Neuron (in vitro differentiated cells): ENCODE data around the genes PCED1B and RPAP3.

DNA sequence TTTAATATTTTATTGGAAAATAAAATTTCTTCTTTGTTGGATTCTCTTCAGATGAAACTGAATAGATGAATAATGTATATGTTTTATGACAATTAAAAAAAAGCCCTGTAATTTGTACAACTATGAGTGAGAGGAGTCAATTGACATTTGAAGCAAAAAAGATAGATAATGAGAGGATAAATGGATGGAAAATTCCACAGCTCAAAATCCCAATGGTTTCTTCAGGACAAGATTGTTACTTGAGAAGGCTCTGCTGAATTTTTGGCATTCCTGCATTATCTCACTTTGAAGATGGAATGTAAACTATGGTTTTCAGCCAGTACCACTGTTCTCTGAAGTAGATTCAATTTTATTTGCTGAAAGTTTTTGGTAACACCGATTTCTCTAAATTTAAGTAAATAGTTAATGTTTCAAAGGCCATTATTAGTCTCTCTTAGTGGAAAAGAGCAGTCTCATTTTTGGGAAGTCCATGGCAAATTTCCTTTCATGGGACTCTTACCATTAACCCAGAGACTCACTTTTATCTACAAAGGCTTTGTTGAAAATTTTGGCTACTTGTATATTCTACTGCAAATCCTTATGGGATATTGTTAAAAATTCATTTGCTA is 121.9 kb upstream of the SLC38A2 start:
- PRO-cap, result no peak

- PRO-cap, result no peak
Measured at GRCh38 chr12:46549688-46550364, 177.3 kb upstream of the SLC38A2 start.

GRCh38 chr12:46640001-46640512 is 185.7 kb downstream of the SLC38A4 start:
- PRO-cap, result no peak

DNA sequence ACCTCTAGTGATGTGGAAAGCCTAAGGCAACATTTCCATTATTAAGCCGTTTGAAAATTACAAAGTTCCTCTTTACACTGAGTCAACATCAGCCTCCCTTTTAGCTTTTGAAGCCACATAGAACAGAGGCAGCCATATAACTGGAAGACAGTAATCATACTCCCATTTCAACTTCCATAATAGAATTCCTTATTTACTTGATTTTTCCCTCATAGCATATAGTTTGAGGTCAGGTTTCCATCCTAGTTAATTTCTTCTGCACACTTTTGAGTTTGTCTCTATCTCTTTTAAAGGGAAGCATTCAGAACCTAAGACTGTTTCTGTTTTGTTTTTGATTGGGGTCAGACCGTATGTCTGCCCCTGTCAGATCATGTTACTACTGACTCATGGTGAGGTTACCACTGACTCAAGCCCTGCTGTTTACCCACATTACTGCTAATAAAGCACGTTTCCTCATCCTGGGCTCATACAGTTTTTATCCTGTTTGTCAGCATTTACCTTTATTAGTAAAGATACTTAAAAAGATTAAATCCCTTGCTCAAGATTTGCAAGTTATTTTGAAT is 160.9 kb downstream of the SLC38A4 start:
- PRO-cap, result no peak

GRCh38 chr12:46788094-46788617 is 37.6 kb downstream of the SLC38A4 start:
- PRO-cap, result no peak

DNA sequence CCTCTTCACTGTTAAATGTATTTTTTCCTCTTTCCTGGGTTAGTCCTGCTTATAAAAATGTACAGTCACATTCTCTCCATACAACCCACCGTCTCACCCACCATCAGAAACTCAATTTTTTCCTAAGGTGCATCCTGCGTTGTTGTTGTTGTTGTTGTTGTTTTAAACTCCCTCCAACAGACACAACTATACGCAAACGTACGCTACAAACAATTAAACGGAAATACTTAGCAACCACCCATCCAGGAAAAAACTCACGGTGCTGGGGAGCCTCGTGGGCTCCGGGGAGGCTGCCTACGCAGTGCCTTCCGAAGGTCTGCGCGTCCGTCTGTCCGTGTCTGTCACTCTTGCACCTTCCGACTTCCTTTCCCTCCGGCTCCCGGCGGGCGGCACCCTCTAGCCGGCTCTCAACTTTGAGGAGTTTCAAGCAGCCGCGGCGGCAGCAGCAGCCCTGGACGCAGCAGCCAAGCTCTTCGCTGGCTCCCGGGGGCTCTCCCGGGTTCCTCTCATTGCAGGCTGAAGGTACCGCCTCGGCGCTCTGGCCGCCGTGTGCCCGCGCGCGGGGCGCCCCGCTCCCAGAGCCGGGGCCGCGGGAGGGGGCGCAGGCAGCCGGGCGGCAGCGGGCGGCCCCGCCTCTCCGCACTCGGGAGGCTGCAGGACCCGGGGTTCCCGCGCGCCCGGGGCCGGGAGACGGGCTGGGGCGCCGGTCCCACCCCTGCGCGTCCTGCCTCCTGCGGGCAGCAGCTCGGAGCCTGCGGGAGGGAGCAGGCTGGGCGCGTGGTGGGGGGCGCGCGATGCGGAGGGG is at the start of gene PCED1B:
Gene PCED1B, plus strand, starts transcription at position 418 of the 805 bp plus-strand sequence.
- PRO-cap, result no peak

DNA sequence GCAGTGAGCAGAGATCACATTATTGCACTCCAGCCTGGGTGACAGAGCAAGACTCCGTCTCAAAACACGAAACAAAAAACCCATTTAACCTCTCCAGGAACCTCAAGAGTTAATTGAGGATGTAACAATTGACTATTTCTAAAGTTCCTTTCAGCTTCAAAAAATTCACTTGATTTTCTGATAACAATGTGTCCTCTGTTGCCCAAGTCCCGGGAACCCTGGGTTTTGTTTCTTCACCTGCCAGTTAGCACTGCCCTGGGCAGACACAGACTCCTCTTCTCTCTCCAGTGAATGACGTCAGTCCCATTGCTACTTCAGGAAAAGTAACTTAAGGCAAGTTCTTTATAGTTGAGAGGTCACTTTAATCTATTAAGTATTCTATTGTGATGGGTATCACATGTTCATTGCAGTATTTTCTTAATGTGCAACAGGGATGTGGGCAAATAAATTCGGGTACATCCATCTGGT is 5.4 kb upstream of the AMIGO2 start:
- PRO-cap, result no peak

DNA sequence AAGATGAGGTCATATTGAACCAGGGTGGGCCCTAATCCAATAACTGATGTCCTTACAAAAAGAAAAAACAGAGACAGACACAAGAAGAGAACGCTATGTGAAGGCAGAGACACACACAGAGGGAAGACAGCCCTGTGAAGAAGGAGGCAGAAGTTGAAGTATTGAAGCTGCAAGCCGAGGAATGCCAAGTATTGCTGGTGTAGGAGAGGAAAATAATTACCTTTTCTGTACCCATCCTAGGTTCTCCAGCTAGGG is 105.4 kb upstream of the AMIGO2 start:
- PRO-cap, result no peak

DNA sequence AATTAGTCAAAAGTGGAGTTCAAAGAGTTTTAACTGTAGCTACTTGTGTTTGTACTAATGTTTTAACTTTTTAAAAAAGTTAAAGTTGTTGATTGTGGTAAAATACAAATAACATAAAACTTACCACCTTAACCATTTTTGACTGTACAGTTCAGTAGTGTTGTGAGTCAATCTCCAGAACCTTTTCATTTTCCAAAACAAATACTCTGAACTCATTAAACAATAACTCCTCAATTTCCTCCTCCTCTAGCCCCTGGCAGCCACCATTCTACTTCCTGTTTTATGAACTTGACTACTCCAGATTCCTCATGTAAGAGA is 299.1 kb upstream of the AMIGO2 start:
- PRO-cap, result no peak

DNA sequence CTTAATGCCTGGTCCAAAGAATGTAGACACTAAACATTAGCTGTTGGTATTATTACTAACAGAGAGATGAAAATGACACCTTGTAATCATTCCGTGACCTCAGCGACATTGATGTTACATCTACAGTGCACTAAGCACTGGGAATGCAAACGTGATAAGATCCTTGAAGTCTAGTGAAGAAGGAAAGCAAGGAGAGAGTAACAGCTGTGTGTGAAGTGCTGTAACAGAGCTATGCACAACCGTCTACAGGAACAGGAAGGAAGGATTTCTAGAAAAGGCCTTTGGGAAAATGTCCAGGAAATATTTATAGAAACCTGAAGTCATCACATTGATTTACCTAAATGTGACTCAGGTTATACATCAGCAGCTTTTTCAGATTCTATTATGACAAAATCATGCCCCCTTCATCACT is 304.1 kb upstream of the AMIGO2 start:
- PRO-cap, result no peak

- PRO-cap, result no peak
Measured at GRCh38 chr12:47426708-47427521, 278.9 kb downstream of the RPAP3 start.

DNA sequence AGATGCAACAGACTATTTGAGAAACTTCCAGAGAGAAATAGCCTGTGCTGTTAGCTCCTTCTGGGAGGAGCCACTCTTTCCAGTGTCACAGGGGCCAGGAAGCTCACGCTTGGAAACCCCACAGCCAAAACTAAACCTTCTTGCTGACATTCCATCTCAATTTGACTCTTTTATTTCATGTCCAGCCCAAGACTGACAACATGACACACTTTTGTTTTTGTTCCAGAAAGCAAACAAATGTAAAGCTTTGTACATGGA is 114.4 kb downstream of the RPAP3 start:
- PRO-cap, result no peak

- PRO-cap, result bidirectional peak, plus-strand start at chr12:47705685, minus-strand start at chr12:47705701; bidirectional peak, plus-strand start at chr12:47706124, minus-strand start at chr12:47705977
Measured at GRCh38 chr12:47705345-47706400, at the start of gene RPAP3. RPAP3 (minus strand) TSS chr12:47706030.

- PRO-cap, result no peak
Measured at GRCh38 chr12:47707819-47708598, 2.2 kb upstream of the RPAP3 start.

- PRO-cap, result no peak
Measured at GRCh38 chr12:47759708-47760063, 1.0 kb upstream of the RAPGEF3 start.

DNA sequence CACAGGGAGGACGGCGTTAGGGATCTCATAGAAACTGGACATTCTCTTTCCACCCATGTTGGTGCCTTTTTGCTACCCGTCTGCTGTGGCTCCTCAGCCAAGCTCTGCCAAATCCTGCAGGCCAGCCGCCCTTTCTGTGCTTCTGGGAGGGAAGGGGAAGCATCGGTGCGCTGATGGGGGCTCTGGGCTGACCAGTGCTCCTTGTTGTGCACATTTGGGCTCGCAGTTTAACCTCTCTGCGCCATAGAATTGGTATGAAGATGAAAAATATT is 900 bp downstream of the SLC48A1 start:
- PRO-cap, result no peak

GRCh38 chr12:47807417-47807904 is 12.2 kb downstream of the HDAC7 start:
- PRO-cap, result no peak

DNA sequence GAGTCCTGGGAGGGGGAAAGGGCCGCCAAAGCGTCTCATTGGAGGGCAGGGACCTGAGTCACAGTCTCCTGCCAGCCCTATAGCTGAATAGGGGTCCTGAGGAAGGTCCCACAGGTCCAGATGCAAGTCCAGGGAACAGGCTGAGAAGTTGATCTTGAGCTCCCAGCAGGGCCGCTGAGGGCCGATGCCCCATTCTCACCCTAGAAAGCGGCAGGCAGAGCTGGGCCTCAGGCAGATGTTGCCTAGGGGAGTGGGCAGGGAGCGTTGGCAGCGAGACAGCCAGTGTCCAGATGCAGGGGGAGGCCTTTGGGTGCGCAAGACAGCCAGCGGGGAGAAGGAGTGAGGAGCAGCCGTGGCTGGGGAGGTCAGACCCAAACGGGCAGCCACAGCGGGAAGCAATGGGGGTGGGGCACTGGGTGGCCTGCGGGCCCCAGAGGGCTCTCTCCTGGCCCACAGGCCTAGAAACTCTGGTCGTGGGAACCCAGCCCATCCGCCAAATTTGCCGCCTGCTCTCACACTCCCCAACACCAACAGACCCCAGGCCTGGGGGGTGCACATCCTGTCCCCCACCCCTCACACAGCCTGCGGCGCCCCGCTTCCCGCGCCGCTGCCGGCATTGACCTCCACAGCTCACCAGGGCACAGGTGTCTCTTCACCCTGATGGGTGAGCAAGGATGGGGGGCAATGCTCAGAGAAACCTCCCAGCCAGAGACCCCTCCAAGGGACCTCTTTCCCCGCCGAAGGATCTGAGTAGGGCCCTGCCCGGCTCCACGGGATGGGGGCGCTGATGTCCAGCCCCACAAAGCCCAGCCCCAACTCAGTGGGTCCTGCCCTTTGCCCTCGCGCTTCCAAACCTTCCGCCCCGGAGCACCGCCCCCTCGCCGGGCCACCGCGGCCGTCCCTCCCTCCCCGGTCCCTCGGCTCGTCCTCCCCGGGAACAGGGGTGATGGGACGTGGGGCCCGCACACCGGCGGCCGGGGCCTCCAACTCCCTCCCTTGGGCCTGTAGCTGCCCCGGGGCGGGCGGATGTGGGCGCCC is 898 bp downstream of the HDAC7 start:
- PRO-cap, result bidirectional peak, plus-strand start at position 923 of the sequence, minus-strand start at position 748 of the sequence

DNA sequence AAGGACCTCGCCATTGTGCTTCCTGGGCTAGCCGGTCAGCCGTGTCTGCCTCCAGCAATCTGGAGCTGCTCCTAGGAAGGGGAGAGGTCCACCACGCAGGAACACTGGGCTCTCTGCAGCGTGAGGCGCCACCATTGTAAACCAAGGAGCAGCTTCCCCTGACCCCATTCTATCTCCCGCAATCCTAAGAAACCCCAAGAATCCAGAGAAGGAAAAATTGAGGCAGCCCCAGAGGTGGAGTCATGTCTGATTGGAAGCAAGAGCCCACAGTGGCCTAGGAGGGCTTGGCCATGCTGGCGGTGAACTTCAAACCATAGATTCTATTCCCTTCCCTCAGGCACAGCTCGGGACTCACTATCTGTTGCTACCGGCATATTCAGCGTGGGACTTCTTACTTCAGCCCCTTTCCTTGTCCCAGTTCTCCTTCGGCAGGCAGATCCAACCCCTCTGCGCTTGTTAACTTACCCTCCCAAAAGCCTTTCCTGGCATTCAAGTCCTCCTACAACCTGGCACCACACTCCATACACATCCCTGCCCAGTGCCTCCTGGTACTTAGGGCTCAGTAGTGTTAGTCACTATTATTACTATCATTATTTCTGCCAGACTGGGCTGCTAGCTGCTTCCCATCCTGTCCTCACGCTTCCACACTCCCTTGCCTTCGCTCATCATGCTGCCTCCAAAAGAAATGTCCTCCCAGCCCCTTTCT is 1.4 kb upstream of the HDAC7 start:
- PRO-cap, result no peak

DNA sequence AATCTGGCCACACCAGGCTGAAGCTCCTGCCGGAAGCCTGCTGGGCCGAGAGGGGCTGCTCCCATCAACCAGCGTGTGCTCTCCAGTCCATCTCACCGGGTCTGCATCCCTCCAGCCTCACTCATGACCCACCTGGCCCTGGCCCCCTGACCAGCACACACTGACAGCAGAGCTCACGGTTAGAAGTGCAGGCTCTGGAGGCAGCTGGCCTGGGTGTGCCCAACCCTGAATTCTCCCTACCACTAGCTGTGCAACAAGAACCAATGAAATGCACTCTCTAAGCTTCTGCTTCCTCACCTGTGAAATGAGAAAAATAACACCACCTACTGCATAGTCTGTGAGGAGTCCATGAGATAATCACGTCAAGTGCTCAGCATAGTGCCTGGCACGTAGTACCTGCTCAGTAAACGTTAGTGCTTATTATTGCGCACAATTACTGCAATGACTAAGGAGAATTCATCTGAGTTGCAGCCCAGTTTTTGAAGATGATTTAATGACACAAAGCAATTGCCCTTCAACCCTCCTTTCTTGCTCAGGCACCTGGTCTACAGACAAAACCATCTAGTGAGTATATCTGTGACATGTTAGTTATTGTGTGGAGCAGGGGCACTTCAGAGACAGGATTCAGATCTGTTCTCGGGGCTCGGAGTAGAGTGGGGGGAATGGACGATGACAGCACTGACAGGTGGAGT is 8.8 kb downstream of the VDR start:
- PRO-cap, result no peak